Colonic mucosa (tissue), 1 donor: ENCODE measurements around a stretch of chr13.

- PRO-cap: no peak
Measured at GRCh38 chr13:45339378-45339703, 1.6 kb downstream of the TPT1 start.

DNA sequence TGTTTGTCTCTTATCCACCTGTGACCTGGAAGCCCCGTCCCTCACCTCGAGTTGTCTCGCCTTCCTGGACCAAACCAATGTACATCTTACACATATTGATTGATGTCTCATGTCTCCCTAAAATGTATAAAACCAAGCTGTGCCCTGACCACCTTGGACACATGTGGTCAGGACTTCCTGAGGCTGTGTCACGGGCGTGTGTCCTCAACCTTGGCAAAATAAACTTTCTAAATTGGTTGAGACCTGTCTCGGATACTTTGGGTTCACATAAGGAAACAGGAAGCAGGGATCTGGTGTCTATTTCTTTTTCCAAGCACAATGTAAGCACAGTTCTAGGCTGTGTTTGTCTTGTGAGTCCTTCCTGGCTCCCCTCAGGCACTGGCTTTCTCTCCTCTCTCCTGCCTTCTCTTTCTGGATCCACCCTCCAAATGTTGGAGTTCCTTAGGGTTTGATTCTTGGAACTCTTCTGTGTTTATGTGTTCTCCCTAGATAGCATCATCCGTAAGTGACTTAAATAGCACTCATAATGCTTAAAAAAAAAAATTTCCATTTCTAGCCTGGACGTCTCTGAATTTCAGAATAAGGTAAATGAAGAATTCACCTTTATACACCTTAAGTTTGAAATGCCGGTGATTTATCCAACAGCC is 27.6 kb upstream of the TPT1 start:
- PRO-cap: no peak

- PRO-cap: no peak
Measured at GRCh38 chr13:45447084-45447607, 17.6 kb upstream of the COG3 start.

- PRO-cap: no peak
Measured at GRCh38 chr13:45454281-45454575, 10.5 kb upstream of the COG3 start.

DNA sequence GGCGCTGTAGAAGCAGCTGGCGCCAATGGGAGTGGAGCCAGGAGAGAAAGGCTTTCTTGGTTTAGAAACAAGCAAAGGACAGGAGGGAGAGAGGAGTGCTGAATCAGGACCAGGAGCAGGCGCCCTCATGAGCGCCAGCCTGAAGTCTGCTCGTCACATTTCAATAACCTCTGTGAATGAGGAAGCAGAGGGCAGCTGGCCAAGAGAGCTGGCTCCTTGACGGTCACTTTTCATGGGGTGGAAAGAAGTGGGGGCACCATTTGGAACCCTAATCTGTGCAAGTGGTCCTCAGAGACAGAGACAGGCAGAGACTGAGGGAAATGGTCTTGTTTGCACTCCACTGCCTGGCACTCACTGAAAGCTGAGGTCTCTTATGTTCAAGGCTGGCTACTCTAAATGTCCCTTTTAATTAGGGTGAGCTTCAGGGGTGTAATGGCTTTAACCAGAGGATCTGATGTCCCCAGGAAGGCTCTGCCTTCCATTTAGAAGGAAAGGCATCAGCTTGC is 3.5 kb downstream of the SIAH3 start:
- PRO-cap: no peak

- PRO-cap: no peak
Measured at GRCh38 chr13:46121041-46121486, 16.2 kb upstream of the CPB2 start.

DNA sequence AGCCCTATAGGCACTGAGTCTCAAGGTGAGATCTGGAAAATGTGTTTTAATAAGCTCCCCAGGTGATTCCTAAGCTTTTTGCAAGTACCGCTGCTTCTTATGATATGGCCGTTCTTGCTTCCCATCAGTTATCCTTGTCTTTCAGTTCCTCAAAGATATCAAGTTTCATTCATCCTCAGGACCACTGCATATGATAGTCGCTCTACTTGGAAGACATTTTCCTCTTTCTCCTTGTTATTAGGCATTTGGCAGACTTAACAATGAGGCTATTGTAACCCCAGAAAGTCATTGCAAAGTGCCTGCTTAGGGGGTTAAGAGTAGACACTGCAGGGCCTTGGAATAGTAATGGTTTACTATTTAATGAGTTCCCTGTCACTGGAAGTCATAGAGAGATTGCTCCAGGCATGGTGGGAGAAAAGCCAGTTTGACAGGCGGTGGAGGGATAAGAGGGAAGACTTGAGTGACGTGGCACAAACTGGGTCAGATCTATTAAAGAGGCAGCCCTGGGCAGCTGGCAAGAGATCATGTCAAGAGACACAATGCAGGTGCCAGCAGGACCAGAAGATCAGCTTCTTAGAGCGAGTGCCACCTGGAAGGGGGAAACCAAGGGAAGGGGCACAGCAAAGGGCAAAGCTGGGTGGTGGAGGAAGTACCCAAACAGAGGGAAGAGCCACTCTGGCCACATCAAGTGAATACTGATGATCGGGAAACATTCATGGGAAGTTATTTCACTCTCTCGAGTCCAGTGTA is 16.8 kb upstream of the CPB2 start:
- PRO-cap: no peak

GRCh38 chr13:46125060-46125864 is 20.4 kb upstream of the CPB2 start:
- PRO-cap: no peak

- PRO-cap: no peak
Measured at GRCh38 chr13:46168721-46169292, 13.2 kb downstream of the LCP1 start.

GRCh38 chr13:46313550-46313995 is 73.5 kb downstream of the RUBCNL start:
- PRO-cap: no peak

- PRO-cap: no peak
Measured at GRCh38 chr13:46359801-46360232, 27.2 kb downstream of the RUBCNL start.

- PRO-cap: bidirectional peak, plus-strand start at chr13:46373852, minus-strand start at chr13:46373724
Measured at GRCh38 chr13:46373566-46373937, 13.5 kb downstream of the RUBCNL start.

- PRO-cap: no peak
Measured at GRCh38 chr13:46614465-46615074, 61.6 kb downstream of the LRCH1 start.

GRCh38 chr13:46648146-46648617 is 95.2 kb downstream of the LRCH1 start:
- PRO-cap: bidirectional peak, plus-strand start at chr13:46648315, minus-strand start at chr13:46648214

- PRO-cap: no peak
Measured at GRCh38 chr13:47835794-47836448, 165.2 kb downstream of the SUCLA2 start.

DNA sequence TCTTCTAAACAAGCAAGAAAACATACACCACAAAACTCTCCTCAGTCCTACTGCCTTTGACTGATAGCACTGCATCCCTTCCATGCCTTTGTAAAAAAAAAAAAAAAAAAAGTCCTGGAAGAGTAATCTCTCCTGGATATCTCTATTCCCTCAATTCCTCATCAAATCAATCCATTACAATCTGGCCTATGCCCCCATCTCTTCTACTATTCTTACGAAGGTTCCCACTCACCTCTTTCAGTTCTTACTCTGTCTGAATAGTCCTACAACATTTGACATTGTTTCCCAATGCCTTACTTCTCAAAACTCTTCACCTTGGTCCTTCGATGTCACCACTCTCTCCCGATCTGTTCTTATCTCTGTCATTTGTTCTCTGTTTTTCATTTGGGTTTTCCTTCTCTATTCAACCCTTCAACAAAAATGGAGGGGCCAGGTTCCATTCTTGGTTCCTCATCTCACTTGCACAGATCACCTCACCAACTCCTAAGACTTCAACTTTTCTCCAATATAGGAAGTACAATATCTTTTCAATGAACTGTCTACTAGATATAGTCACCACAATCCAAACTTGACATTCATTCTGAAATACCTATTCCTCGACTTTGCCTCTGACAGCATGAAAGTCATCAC is 49.1 kb downstream of the SUCLA2 start:
- PRO-cap: no peak

DNA sequence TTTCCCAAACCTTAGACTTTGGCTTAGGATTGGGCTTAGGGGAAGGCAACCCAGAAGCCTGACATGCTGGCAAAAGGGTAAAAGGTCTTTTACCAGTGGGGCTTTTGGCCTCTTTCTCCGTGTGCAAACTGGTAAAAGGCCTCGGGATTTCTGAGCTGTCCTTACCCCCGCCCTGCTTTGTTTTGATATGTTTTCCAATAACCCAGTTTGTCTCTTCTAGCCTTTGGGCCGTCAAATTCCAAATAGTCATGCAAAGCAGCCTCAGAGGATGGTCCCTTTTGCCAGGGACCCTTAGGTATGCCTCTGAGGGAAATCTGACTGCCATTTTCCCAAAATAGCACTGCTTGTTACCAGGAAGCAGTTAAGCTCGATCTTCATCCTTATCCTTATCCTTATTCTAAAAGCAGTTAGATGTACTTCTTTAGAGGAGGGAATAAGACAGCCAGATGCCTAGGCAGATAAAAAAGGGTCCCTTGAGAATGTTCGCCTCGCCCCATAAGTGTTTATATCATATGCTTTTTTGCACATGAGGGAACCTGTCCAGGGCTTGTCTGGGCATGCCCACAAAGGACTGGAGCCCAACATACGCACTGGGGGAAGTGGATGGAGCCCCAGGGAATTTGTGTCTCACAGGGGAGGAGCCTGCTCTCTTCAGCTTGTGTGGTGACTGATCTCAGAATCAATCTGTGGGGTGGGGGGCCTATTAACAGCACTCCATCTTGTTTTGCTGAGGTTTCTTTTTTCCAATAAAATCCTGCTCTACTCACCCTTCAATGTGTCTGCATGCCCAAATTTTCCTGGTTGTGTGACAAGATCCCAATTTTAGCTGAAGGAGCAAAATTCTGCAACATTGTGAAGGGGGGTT is 22.8 kb downstream of the MED4 start:
- PRO-cap: no peak

DNA sequence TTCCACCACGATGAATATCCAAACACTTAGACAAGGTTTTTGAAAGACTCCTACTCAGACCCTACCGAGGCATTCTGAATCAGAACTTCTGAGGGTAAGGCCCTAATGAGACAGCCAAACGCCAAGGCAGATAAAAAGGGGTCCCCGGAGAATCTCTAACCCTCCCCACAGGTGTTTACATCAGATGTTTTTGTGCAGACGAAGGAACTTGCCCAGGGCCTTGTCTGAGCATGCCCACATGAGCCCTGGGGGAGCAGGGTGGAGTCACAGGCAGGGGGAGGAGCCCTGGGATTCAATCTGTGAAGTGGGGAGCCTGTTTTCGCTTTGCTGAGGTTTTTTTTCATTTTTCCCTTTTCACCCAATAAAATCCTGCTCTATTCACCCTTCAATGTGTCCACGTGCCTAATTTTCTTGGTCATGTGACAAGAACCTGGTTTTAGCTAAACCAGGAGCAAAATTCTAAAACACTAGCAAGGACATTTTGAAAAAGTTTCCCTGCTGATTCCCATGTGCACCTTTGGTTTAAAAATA is 61.6 kb upstream of the MED4 start:
- PRO-cap: unidirectional peak, plus-strand start at position 295 of the sequence

DNA sequence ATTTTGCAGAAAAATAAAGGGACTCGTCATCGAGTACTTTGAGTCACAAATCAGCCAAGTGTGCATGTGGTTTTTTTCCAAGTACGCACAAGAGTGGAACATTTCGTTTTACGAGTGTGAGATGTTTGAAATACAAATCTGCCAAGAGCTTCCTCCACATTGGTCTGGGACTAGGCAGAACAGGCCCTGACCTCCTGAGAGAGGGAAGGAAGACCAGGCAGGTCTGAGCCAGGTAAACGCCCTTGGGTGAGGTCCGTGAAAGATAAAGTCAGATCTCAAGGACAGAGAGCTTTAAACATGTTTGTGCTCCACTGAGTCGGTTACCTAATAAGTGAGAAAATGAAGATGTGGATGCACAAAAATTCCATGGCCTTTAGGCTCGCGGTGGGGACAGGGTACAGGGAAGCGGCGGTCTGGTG is 530 bp upstream of the ITM2B start:
- PRO-cap: no peak

DNA sequence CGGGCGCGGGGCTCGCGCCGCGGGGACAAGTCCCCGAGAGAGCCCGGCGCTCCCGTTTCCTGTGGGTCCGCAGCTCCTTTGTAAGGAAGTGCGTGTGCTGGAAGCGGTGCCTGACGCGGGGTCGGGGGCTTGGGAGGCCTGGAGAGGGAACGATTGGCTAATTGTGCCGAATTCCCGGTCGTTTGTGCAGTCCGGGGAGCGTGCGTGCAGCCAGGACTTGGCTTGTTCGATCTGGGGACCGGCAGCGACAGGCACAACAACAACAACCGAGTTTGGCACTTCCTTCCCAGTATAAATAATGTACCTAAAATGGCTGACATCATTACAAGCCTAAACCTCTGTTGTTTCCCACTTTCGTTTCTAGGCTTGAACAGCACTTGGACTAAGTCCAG is 556 bp downstream of the ITM2B start:
- PRO-cap: bidirectional peak, plus-strand start at position 83 of the sequence, minus-strand start at position 80 of the sequence; unidirectional peak, minus-strand start at position 233 of the sequence; unidirectional peak, minus-strand start at position 268 of the sequence